K562 (cell line): ENCODE measurements around a stretch of chr19.

DNA sequence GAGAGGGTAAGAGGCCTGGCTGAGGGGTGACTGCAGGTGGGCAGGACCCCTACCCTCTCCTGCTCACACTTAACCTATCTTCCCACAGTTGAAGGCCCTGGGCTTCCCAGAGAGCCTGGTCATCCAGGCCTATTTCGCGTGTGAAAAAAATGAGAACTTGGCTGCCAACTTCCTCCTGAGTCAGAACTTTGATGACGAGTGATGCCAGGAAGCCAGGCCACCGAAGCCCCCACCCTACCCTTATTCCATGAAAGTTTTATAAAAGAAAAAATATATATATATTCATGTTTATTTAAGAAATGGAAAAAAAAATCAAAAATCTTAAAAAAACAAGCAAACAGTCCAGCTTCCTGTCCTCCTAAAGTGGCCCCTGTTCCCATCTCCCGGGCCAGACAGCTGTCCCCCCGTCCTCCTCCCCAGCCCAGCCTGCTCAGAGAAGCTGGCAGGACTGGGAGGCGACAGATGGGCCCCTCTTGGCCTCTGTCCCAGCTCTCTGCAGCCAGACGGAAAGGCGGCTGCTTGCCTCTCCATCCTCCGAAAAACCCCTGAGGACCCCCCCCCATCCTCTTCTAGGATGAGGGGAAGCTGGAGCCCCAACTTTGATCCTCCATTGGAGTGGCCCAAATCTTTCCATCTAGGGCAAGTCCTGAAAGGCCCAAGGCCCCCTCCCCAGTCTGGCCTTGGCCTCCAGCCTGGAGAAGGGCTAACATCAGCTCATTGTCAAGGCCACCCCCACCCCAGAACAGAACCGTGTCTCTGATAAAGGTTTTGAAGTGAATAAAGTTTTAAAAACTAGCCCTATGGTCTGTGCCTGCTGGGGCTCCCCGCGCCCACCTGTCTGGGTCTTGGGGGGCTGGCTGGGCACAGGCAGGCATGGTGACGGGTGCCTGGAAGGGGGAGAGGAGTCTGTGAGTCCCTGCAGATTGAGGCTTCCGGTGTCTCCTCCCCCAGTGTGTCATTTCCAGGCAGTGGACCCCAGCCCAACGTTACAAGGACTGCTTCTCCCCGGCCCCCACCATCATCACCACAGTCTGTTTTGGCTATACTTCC is 3.9 kb downstream of the GADD45GIP1 start:
- RAMPAGE, long total RNA = no peak
- RRBS = 74% methylated on average over 3 of the region's 17 CpGs
PRO-cap:
- standard = no peak
- CoPRO, capped RNA only, 2 experiments = peak in 1 of 2 experiments; most common minus-strand start position 947 of the sequence (in 1)
- CoPRO, capped and uncapped RNA, 2 experiments = peak in 2 of 2 experiments; most common plus-strand start position 183 of the sequence (in 1); most common minus-strand start position 512 of the sequence (in 1)
- CoPRO, uncapped RNA only, 2 experiments = peak in 2 of 2 experiments; most common plus-strand start position 780 of the sequence (in 2); most common minus-strand start position 988 of the sequence (in 2)
CAGE:
- cytosol, long polyA plus RNA = no peak
- long polyA plus RNA = no peak
- nucleolus, long total RNA = no peak
- nucleus, long polyA plus RNA = no peak

DNA sequence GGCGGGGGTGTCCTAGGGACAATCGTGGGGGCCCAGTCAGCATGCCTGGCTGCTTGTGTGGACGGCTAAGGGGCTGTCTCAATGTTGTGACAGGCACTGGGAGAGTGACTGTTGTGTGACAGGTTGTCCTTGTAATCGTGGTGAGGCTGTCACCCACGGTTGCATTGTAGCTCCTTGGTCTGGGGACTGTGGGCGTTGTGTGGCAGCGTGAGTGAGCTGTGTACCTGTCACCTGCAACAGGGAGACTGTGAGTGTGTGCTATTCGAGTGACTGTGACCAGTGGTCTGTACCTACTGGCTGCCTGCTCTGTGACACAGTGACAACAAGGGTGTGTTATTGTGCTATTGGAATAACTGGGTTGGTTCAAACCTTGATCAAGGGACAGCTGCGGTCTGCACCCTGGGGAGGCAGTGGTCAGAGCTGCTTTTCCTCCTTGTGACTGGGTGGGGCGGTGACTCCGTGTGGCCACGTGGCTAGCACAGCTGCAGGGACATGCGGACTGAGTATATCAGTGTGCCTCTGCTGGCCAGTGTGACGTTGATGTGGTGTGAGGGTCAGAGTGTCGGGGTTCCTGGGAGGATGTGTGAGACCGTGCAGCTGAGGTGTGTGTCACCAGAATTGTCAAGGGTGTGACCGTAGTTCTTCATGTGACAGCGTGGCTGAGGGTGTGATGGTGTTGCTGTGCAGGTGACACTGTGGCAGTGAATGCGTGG is 10.2 kb upstream of the NFIX start:
- RAMPAGE, long total RNA = no peak
- RRBS = no CpG with 5 or more reads among the region's 19 CpGs
PRO-cap:
- standard = bidirectional peak, plus-strand start at position 511 of the sequence, minus-strand start at position 286 of the sequence
- CoPRO, capped RNA only, 2 experiments = no peak in any of the 2 experiments
- CoPRO, capped and uncapped RNA, 2 experiments = no peak in any of the 2 experiments
- CoPRO, uncapped RNA only, 2 experiments = no peak in any of the 2 experiments
CAGE:
- cytosol, long polyA plus RNA = no peak
- long polyA plus RNA = no peak
- nucleolus, long total RNA = no peak
- nucleus, long polyA plus RNA = no peak

DNA sequence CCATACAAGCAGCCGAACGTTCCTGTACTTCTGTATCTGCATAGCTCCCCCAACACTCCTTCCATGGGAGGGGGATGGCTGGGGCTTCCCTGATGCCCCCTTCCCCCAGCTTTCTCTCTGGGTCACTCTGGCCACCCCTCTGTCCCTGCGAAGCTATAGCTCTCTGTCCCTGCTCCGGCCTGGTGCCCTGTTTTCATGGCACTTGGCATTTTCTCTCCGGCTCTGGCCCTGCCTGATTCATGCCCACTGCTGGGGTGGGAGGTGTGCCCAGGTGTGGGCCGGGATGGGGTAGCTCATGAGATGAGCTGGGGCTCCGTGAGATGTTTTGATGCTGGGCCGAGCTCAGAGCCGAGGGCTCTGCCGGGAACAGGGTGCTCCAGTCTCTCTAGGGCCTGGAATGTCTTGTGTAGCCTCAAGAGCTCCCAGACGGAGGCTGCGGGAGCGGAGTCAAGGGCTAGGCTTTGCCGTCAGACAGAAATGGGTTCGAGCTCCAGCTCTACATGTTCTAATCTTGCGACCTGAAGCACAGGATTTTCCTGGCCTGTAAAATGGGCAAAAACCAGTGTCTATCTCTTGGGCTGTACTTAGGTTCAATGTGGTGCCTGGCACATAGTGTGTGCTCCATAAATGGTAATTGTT is 4.5 kb downstream of the NFIX start:
- RAMPAGE, long total RNA = no peak
- RRBS = 93% methylated on average over 5 of the region's 16 CpGs
PRO-cap:
- standard = no peak
- CoPRO, capped RNA only, 2 experiments = no peak in any of the 2 experiments
- CoPRO, capped and uncapped RNA, 2 experiments = no peak in any of the 2 experiments
- CoPRO, uncapped RNA only, 2 experiments = no peak in any of the 2 experiments
CAGE:
- cytosol, long polyA plus RNA = no peak
- long polyA plus RNA = no peak
- nucleolus, long total RNA = no peak
- nucleus, long polyA plus RNA = no peak

GRCh38 chr19:13017637-13019019 is 22.9 kb downstream of the NFIX start:
- RAMPAGE, long total RNA = no peak
- RRBS = 88% methylated on average over 4 of the region's 31 CpGs
PRO-cap:
- standard = bidirectional peak, plus-strand start at chr19:13018761, minus-strand start at chr19:13018745
- CoPRO, capped RNA only, 2 experiments = no peak in any of the 2 experiments
- CoPRO, capped and uncapped RNA, 2 experiments = no peak in any of the 2 experiments
- CoPRO, uncapped RNA only, 2 experiments = no peak in any of the 2 experiments
CAGE:
- cytosol, long polyA plus RNA = no peak
- long polyA plus RNA = no peak
- nucleolus, long total RNA = no peak
- nucleus, long polyA plus RNA = no peak

DNA sequence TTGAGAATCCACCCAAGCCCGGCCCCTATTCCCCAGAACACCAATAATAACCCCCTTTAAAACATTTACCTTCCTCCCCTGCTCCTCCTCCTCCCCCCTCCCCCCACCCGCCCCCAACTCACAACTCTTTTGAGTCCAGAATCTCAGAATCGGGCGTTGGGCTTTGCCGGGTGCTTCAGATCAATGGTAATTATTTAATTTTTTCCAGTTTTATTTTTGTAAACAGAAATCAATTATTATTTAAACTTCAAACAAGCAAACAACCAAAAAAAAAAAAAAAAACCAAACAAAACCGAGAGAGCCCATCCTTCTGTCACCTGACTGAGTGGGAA is 28.5 kb downstream of the NFIX start:
- RAMPAGE, long total RNA = no peak
- RRBS = 40% methylated on average over 1 of the region's 6 CpGs
PRO-cap:
- standard = no peak
- CoPRO, capped RNA only, 2 experiments = no peak in any of the 2 experiments
- CoPRO, capped and uncapped RNA, 2 experiments = no peak in any of the 2 experiments
- CoPRO, uncapped RNA only, 2 experiments = no peak in any of the 2 experiments
CAGE:
- cytosol, long polyA plus RNA = no peak
- long polyA plus RNA = no peak
- nucleolus, long total RNA = no peak
- nucleus, long polyA plus RNA = no peak

DNA sequence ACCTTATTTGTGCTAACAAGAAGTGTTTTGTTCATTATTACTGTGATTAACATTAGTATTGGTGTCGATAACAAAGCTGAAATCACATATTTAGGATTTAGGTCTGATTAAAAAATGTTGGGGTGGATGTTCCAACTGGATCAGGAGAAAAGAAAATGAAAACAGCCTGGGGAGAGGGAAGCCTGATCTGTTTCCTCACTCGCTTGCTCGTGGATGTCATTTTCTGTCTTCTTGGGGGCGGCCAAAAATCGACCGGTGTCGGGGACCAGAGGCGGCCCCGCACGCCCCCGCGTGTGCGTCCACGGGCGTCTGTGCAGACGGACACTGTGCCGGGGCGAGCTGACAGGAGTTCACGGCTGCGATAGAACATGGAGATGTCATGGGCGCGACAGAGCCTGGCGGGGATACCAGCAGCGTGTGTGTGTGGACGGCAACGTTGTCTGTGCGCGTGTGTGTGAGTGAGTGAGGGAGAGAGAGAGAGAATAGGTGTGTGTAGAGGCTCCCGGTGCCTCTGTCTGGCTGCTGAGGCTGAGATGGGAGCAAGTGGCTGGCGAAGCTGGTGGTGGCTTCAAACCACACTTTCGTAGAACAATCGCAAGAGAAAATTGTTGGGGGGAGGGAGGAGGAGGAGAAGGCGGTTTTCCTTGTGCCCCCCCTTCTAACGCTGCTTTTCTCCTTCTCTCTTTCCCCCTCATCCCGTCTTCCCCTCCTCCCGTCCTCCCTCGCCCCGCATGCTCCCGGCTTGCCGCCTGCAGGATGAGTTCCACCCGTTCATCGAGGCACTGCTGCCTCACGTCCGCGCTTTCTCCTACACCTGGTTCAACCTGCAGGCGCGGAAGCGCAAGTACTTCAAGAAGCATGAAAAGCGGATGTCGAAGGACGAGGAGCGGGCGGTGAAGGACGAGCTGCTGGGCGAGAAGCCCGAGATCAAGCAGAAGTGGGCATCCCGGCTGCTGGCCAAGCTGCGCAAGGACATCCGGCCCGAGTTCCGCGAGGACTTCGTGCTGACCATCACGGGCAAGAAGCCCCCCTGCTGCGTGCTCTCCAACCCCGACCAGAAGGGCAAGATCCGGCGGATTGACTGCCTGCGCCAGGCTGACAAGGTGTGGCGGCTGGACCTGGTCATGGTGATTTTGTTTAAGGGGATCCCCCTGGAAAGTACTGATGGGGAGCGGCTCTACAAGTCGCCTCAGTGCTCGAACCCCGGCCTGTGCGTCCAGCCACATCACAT is 29.4 kb downstream of the NFIX start:
- RAMPAGE, long total RNA = no peak
- RRBS = 85% methylated on average over 15 of the region's 75 CpGs
PRO-cap:
- standard = no peak
- CoPRO, capped RNA only, 2 experiments = no peak in any of the 2 experiments
- CoPRO, capped and uncapped RNA, 2 experiments = no peak in any of the 2 experiments
- CoPRO, uncapped RNA only, 2 experiments = no peak in any of the 2 experiments
CAGE:
- cytosol, long polyA plus RNA = no peak
- long polyA plus RNA = no peak
- nucleolus, long total RNA = no peak
- nucleus, long polyA plus RNA = no peak

GRCh38 chr19:13043783-13044413 is 48.6 kb downstream of the NFIX start:
- RAMPAGE, long total RNA = no peak
- RRBS = no CpG with 5 or more reads among the region's 13 CpGs
PRO-cap:
- standard = no peak
- CoPRO, capped RNA only, 2 experiments = no peak in any of the 2 experiments
- CoPRO, capped and uncapped RNA, 2 experiments = no peak in any of the 2 experiments
- CoPRO, uncapped RNA only, 2 experiments = no peak in any of the 2 experiments
CAGE:
- cytosol, long polyA plus RNA = no peak
- long polyA plus RNA = no peak
- nucleolus, long total RNA = no peak
- nucleus, long polyA plus RNA = no peak

GRCh38 chr19:13068081-13068552 is 34.5 kb downstream of the LYL1 start:
- RAMPAGE, long total RNA = no peak
- RRBS = no CpG with 5 or more reads among the region's 2 CpGs
PRO-cap:
- standard = no peak
- CoPRO, capped RNA only, 2 experiments = no peak in any of the 2 experiments
- CoPRO, capped and uncapped RNA, 2 experiments = no peak in any of the 2 experiments
- CoPRO, uncapped RNA only, 2 experiments = no peak in any of the 2 experiments
CAGE:
- cytosol, long polyA plus RNA = no peak
- long polyA plus RNA = no peak
- nucleolus, long total RNA = no peak
- nucleus, long polyA plus RNA = no peak

- RAMPAGE, long total RNA = no peak
- RRBS = 86% methylated on average over 8 of the region's 34 CpGs
PRO-cap:
- standard = no peak
- CoPRO, capped RNA only, 2 experiments = no peak in any of the 2 experiments
- CoPRO, capped and uncapped RNA, 2 experiments = no peak in any of the 2 experiments
- CoPRO, uncapped RNA only, 2 experiments = no peak in any of the 2 experiments
CAGE:
- cytosol, long polyA plus RNA = no peak
- long polyA plus RNA = no peak
- nucleolus, long total RNA = no peak
- nucleus, long polyA plus RNA = no peak
These were observed 32.0 kb downstream of the LYL1 start for GRCh38 chr19:13070442-13071260.

GRCh38 chr19:13087759-13088309 is 14.8 kb downstream of the LYL1 start:
- RAMPAGE, long total RNA = no peak
- RRBS = 95% methylated on average over 1 of the region's 28 CpGs
PRO-cap:
- standard = no peak
- CoPRO, capped RNA only, 2 experiments = no peak in any of the 2 experiments
- CoPRO, capped and uncapped RNA, 2 experiments = no peak in any of the 2 experiments
- CoPRO, uncapped RNA only, 2 experiments = no peak in any of the 2 experiments
CAGE:
- cytosol, long polyA plus RNA = no peak
- long polyA plus RNA = no peak
- nucleolus, long total RNA = no peak
- nucleus, long polyA plus RNA = no peak

- RAMPAGE, long total RNA = no peak
- RRBS = no CpG with 5 or more reads among the region's 25 CpGs
PRO-cap:
- standard = no peak
- CoPRO, capped RNA only, 2 experiments = no peak in any of the 2 experiments
- CoPRO, capped and uncapped RNA, 2 experiments = no peak in any of the 2 experiments
- CoPRO, uncapped RNA only, 2 experiments = no peak in any of the 2 experiments
CAGE:
- cytosol, long polyA plus RNA = no peak
- long polyA plus RNA = no peak
- nucleolus, long total RNA = no peak
- nucleus, long polyA plus RNA = no peak
These were observed 11.1 kb downstream of the LYL1 start for GRCh38 chr19:13091250-13092237.

DNA sequence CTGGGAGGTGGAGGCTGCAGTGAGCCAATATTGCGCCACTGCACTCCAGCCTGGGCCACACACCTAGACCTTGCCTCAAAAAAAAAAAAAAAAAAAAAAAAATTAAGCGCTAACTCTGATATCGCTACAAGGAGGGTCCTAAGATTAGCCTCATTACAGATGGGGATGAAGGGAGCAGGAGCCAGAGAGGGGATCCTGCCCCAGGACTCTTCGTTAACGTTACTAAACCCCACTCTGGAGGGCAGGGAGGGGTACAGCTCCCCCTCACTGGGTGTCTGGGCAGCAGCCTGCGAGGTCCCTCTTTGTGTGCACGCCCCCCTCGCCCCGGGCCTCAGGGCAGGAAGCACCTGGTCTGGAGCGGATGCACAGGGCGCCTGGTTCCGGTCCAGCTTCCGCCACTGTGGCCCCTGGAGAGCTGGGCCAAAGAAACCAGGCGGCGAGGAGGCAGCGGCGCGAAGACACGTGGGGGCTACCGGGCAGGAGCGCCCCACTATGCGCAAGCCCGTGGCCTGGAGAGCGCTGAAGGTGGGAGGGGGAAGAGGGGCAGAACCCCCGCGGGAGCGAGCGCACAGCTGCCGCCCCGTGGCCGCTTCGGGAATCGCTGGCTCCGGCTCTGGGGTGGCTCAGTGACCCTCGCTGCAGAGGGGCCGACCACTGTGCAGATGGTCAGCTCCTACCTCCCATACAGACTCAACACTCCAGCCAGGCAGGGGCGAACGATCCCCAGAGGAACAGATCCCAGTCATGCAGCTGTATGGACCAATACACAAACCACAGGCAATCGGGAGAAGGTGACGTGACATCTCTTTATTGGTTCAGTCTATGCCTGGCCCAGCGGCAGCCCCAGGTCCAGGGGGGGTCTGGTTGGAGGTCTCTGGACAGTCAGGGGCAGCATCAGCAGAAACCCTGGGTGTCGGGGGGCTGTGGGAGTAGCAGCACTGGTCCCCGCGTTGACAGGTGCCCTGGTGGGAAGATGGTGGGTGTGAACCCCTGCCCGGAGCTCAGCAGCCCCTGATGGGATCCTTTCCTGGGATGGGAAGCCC is 1.8 kb upstream of the LYL1 start:
- RAMPAGE, long total RNA = no peak
- RRBS = 46% methylated on average over 10 of the region's 45 CpGs
PRO-cap:
- standard = no peak
- CoPRO, capped RNA only, 2 experiments = no peak in any of the 2 experiments
- CoPRO, capped and uncapped RNA, 2 experiments = no peak in any of the 2 experiments
- CoPRO, uncapped RNA only, 2 experiments = no peak in any of the 2 experiments
CAGE:
- cytosol, long polyA plus RNA = no peak
- long polyA plus RNA = no peak
- nucleolus, long total RNA = no peak
- nucleus, long polyA plus RNA = no peak

DNA sequence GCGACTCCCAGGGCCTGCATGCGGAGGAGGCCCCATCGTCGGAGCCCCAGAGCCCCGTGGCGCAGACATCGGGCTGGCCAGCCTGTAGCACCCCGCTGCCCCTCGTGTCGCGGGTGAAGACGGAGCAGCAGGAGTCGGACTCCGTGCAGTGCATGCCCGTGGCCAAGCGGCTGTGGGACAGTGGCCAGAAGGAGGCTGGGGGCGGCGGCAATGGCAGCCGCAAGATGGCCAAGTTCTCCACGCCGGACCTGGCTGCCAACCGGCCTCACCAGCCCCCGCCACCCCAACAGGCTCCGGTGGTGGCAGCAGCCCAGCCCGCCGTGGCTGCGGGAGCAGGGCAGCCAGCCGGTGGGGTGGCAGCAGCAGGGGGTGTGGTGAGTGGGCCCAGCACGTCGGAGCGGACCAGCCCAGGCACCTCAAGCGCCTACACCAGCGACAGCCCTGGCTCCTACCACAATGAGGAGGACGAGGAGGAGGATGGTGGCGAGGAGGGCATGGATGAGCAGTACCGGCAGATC is 14.5 kb downstream of the STX10 start:
- RAMPAGE, long total RNA = no peak
- RRBS = 95% methylated on average over 5 of the region's 36 CpGs
PRO-cap:
- standard = no peak
- CoPRO, capped RNA only, 2 experiments = no peak in any of the 2 experiments
- CoPRO, capped and uncapped RNA, 2 experiments = no peak in any of the 2 experiments
- CoPRO, uncapped RNA only, 2 experiments = no peak in any of the 2 experiments
CAGE:
- cytosol, long polyA plus RNA = no peak
- long polyA plus RNA = no peak
- nucleolus, long total RNA = no peak
- nucleus, long polyA plus RNA = no peak

DNA sequence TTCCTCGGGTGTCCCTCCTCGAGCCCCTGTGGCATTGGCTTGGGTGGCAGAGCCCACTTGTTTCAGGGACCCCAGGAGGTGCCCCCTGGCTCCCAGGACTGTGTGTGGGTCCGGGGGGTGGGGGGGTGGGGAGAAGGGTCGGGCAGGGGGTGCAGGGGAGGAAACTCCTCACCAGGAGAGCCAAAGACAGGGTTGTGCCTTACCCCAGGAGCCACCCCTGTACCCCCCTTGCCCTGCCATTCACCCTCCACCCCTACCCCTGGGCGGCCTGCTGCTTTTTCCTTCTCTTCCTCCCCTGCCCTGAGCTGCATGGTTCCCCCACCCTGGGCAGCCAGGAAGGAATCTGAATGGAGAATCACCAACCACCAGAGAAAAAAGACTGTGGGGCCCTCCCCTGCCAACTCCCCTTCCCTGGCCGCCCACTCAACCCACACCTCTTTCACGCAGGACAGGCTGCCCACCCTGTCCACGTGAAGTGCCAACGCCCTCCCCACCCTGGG is 9.6 kb downstream of the STX10 start:
- RAMPAGE, long total RNA = no peak
- RRBS = no CpG with 5 or more reads among the region's 9 CpGs
PRO-cap:
- standard = no peak
- CoPRO, capped RNA only, 2 experiments = no peak in any of the 2 experiments
- CoPRO, capped and uncapped RNA, 2 experiments = no peak in any of the 2 experiments
- CoPRO, uncapped RNA only, 2 experiments = no peak in any of the 2 experiments
CAGE:
- cytosol, long polyA plus RNA = no peak
- long polyA plus RNA = no peak
- nucleolus, long total RNA = no peak
- nucleus, long polyA plus RNA = no peak

DNA sequence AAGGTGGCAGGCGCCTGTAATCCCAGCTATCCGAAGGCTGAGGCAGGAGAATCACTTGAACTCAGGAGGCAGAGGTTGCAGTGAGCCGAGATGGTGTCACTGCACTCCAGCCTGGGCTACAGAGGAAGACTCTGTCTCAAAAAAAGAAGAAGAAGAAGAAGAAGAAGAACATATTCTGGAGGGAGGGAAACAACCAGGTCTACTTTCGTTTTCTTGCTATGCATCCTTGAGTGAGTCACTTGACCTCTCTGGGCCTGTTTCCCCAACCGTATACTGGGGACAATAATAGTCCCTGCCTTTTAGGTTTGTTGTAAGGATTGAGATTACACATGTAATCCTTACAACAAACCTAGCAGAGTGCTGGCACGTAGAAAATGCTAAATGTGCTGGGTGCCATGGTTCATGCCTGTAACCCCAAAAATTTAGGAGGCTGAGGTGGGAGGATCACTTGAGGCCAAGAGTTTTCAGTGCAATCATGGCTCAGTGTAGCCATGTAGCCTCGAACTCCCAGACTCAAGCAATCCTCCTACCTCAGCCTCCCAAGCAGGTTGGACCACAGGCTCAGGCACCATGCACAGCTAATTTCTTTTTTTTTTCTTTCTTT is 6.7 kb downstream of the IER2 start:
- RAMPAGE, long total RNA = no peak
- RRBS = no CpG with 5 or more reads among the region's 7 CpGs
PRO-cap:
- standard = no peak
- CoPRO, capped RNA only, 2 experiments = no peak in any of the 2 experiments
- CoPRO, capped and uncapped RNA, 2 experiments = no peak in any of the 2 experiments
- CoPRO, uncapped RNA only, 2 experiments = peak in 1 of 2 experiments; most common plus-strand start position 297 of the sequence (in 1); most common minus-strand start position 220 of the sequence (in 1)
CAGE:
- cytosol, long polyA plus RNA = no peak
- long polyA plus RNA = no peak
- nucleolus, long total RNA = no peak
- nucleus, long polyA plus RNA = no peak

GRCh38 chr19:13163642-13164367 is 13.6 kb downstream of the IER2 start:
- RAMPAGE, long total RNA = no peak
- RRBS = no CpG with 5 or more reads among the region's 18 CpGs
PRO-cap:
- standard = bidirectional peak, plus-strand start at chr19:13163948, minus-strand start at chr19:13163897; bidirectional peak, plus-strand start at chr19:13164311, minus-strand start at chr19:13164146
- CoPRO, capped RNA only, 2 experiments = peak in 2 of 2 experiments; most common plus-strand start chr19:13163948 (in 1); most common minus-strand start chr19:13163897 (in 1)
- CoPRO, capped and uncapped RNA, 2 experiments = peak in 1 of 2 experiments; most common plus-strand start chr19:13164218 (in 1); most common minus-strand start chr19:13164096 (in 1)
- CoPRO, uncapped RNA only, 2 experiments = no peak in any of the 2 experiments
CAGE:
- cytosol, long polyA plus RNA = no peak
- long polyA plus RNA = no peak
- nucleolus, long total RNA = no peak
- nucleus, long polyA plus RNA = no peak

- RAMPAGE, long total RNA = no peak
- RRBS = 77% methylated on average over 6 of the region's 16 CpGs
PRO-cap:
- standard = no peak
- CoPRO, capped RNA only, 2 experiments = no peak in any of the 2 experiments
- CoPRO, capped and uncapped RNA, 2 experiments = no peak in any of the 2 experiments
- CoPRO, uncapped RNA only, 2 experiments = no peak in any of the 2 experiments
CAGE:
- cytosol, long polyA plus RNA = no peak
- long polyA plus RNA = no peak
- nucleolus, long total RNA = no peak
- nucleus, long polyA plus RNA = no peak
These were observed 31.7 kb downstream of the IER2 start for GRCh38 chr19:13181763-13182378.